ENCODE data around the gene GYG1.

DNA sequence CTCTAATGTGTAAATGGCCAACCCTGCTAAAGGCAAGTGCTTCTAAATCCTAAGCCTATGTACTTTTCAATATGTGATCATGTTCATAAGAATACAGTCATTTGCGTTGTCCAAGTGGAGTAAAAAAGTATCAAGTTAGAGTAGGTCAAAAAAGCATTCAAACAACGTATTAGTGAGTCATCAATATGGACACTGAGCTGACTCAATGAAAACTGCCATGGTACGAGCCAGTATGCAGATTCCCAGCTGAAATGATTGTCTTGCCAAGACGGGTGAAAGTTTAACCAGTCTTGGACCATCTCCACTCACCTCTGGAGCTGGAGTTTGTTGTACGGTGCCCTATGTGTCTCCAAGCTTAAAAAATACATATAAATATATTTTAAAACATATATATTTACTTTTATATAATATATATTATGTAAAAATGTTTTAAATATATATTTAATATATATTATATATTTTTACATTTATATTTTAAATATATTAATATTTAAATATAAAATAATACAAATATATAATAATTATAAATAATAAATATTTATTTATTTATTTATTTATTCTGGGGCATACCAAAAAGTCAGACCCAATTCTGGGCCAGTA lies 27.4 kb downstream of the PLSCR4 start:
- PRO-cap = no peak
- RAMPAGE, long total RNA, 4 experiments = no peak in any of the 4 experiments

GRCh38 chr3:146470407-146470858 lies 1.1 kb upstream of the PLSCR2 start:
- PRO-cap = no peak
- RAMPAGE, long total RNA, 4 experiments = no peak in any of the 4 experiments

- PRO-cap = no peak
- RAMPAGE, long total RNA, 4 experiments = no peak in any of the 4 experiments
These were observed 1.5 kb downstream of the PLSCR1 start for GRCh38 chr3:146542940-146543362.

GRCh38 chr3:147368763-147369307 lies 37.5 kb downstream of the ZIC4 start:
- PRO-cap = no peak
- RAMPAGE, long total RNA, 4 experiments = no peak in any of the 4 experiments

GRCh38 chr3:147404425-147405238 lies 1.7 kb downstream of the ZIC4 start:
- PRO-cap = no peak
- RAMPAGE, long total RNA, 4 experiments = no peak in any of the 4 experiments

- PRO-cap = no peak
- RAMPAGE, long total RNA, 4 experiments = no peak in any of the 4 experiments
These were observed 883 bp upstream of the ZIC4 start for GRCh38 chr3:147407159-147407692.

DNA sequence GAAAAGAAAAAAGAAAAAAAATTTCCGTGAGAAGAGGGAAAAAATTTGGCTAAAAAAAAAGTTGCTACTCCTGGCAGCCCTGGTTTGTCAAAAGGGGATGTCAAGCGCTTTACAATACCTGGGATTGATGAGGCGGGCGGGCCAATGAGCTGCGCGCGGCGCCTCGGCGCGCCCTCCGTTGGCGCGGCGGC lies 201 bp upstream of the ZIC1 start:
- PRO-cap = no peak
- RAMPAGE, long total RNA, 4 experiments = no peak in any of the 4 experiments

DNA sequence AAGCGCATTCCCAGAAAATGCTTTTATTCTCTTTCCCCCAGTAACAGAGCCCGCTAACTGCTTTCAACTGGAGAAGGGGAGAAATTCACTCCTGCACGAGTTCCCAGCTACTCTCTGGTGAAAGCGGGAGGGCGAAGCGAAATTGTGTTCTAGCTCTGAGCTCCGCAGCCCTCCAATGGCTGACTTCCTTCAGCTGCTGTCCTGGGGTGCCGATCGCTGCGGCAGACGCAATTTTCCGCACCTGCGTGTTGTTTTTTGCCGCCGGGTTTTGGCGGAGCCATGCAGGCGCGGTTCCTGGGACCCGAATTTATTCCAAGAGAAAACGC lies 14.0 kb downstream of the ZIC1 start:
- PRO-cap = no peak
- RAMPAGE, long total RNA, 4 experiments = no peak in any of the 4 experiments

GRCh38 chr3:148216526-148216826 lies 481.2 kb upstream of the AGTR1 start:
- PRO-cap = no peak
- RAMPAGE, long total RNA, 4 experiments = no peak in any of the 4 experiments

- PRO-cap = no peak
- RAMPAGE, long total RNA, 4 experiments = no peak in any of the 4 experiments
These were observed 14.6 kb downstream of the AGTR1 start for GRCh38 chr3:148712261-148712707.

DNA sequence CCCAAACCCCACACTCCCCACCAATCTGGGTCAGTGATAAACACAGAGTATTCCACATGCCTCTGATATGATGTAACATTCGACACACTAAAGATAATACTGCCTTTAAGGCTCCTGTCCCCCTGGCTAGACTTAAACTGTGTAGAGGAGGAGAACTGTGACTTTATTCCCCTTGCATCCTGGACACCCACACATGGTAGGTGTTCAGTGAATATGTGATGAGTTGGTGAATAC lies 39.6 kb downstream of the AGTR1 start:
- PRO-cap = no peak
- RAMPAGE, long total RNA, 4 experiments = no peak in any of the 4 experiments

DNA sequence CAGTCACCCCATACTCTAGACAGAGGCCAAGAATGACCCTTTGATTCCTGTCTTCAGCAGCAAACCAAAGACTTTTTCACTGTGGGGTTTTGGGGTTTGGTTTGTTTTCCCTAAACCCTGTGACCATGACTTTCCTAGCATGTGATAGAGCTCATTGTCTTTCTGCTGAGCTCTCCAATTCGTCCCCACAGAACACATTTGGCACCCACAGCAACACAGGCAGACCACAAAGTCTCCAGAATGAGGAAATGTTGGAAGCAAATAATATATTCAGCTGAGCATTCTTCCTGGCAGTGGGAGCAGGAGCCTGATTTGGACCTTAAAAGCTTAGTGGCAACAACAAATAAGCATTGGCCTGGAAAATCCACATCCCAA lies 36.8 kb upstream of the CPB1 start:
- PRO-cap = no peak
- RAMPAGE, long total RNA, 4 experiments = no peak in any of the 4 experiments

GRCh38 chr3:148991121-148991684 lies at the start of gene GYG1:
Gene GYG1, plus strand, starts transcription at chr3:148991540.
- PRO-cap = unidirectional peak, plus-strand start at chr3:148991447; unidirectional peak, plus-strand start at chr3:148991540; bidirectional peak, plus-strand start at chr3:148991626, minus-strand start at chr3:148991560
- RAMPAGE, long total RNA, 4 experiments = start-site peak on the plus strand in 4 of 4 experiments, at chr3:148991438-148991620 at its widest, 23 to 1,870 reads per replicate

DNA sequence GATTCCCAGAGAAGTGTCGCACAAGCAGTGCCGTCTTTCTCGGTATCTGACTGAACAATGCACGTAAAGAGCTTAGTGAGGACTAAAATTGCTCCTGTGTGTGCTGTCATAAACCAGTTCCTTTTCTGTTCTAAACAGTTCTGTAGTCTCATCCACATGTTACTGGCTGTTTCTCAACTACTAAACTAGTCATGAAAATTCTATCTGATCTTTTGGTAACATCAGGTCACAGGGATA lies 25.5 kb downstream of the GYG1 start:
- PRO-cap = no peak
- RAMPAGE, long total RNA, 4 experiments = no peak in any of the 4 experiments

- PRO-cap = no peak
- RAMPAGE, long total RNA, 4 experiments = no peak in any of the 4 experiments
These were observed 12.6 kb downstream of the CP start for GRCh38 chr3:149208822-149209557.

GRCh38 chr3:149340591-149340982 lies 7.2 kb upstream of the TM4SF18 start:
- PRO-cap = no peak
- RAMPAGE, long total RNA, 4 experiments = no peak in any of the 4 experiments

DNA sequence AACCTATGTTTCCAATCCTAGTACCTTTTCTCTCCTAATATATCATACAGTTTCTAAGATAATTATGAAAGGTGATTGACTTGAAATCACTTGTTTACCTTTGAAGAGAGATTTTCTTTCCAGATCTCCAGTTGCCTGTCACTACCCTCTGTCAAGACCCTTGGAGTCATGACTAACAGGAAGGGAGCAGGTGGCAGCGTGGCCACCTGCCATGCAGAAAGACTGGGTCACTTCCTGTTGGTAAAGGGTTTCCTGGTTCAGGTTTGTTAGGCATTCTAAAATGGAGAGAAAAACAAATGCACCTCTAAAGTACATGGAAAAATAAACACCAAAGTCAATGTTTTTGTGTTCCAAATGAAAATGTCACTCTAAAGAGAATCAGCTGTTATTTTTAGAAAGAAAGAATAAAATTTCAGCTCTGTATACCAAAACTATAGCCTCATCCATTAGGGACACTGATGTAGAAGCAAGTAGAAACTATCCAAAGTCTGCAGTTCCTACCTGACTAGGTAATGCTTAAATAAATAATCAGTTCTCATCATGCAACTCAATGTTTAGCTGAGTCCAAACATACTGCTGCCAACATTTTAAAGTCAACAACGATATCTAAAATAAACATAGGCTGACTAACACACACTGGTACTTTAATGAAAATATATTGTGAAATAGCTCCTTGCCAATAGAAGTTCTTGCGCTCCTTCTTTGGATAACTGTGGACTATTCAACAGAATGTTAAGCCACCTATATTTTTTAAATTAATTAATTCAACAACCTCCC lies 23.9 kb upstream of the TM4SF1 start:
- PRO-cap = no peak
- RAMPAGE, long total RNA, 4 experiments = no peak in any of the 4 experiments

DNA sequence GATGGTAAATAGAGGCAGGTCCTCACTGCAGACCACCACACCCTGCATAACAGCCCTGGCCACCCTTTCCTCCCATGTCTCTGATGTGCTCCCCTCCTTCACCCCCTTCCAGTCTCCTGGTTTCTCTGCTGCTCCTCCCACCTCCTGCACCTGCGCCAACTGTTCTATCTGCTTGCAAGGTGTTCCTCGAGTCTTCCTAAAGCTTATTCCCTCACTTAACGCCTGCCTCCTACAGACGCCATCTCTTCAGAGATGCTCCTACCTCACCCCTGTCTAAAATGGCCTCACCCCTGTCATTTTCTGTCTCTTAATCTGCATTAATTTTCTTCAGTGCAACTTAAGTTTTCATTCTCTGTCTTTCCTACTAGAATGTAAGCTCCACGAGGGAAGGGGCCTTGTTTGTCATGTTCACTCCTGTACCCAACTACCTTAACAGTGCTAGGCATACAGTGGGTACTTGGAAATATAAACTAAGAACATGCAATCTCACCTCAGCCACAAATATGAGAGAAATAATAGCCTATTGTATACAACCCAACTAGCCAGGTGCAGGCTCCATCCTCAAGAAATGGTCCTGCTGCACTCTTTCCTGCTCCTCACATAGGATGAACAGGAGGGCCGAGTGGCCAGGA lies 57.0 kb downstream of the TM4SF4 start:
- PRO-cap = no peak
- RAMPAGE, long total RNA, 4 experiments = no peak in any of the 4 experiments

- PRO-cap = no peak
- RAMPAGE, long total RNA, 4 experiments = no peak in any of the 4 experiments
These were observed 62.0 kb downstream of the TM4SF4 start for GRCh38 chr3:149536345-149537044.

DNA sequence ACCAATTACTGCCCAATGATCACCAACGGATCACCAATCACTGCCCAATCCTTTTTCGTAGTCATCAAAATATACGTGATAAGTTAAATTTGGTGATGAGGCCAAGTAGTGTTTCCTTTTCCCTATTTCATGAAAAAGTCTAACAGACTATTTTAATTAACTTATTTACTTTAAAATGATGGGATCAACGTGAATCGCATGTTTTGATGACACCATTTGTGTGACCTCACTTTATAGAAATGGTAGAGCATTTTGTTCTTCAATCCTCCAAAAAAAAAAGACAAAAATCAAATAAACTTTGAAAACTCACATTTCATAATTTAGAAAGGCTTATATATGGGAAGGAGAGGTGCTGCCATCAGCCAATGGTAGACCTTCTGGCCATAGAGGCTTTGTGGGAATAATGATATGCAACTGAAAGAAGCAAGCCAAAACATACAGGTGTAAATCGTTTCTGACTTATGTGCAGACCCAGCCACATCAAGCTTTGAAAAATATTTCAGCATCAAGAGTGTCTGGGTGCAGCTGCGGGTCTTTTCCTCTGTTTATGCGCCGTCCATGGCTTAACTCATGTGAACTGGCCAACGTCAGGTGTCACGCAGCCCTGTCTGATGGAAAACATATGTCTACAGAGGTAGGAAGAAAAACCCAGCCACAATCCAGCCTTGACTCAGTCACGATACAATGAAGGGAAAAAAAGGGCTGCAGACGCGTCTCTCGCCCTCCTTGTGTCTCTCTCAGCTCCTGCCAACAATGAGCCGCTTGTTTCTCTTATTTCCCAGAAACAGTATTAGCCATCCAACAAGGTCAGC lies 79.0 kb downstream of the TM4SF4 start:
- PRO-cap = no peak
- RAMPAGE, long total RNA, 4 experiments = no peak in any of the 4 experiments

Data from sigmoid colon (tissue), 4 donors.